Pericardium fibroblast (primary cell): Measurements from ENCODE around the gene EIF2B3.

- RAMPAGE, long total RNA, result no peak
Measured at GRCh38 chr1:43980555-43981587, 1.9 kb downstream of the B4GALT2 start.

- RAMPAGE, long total RNA, result no peak
Measured at GRCh38 chr1:43992035-43992353, 595 bp downstream of the CCDC24 start.

- RAMPAGE, long total RNA, result no peak
Measured at GRCh38 chr1:44023699-44024147, 7.5 kb downstream of the SLC6A9 start.

DNA sequence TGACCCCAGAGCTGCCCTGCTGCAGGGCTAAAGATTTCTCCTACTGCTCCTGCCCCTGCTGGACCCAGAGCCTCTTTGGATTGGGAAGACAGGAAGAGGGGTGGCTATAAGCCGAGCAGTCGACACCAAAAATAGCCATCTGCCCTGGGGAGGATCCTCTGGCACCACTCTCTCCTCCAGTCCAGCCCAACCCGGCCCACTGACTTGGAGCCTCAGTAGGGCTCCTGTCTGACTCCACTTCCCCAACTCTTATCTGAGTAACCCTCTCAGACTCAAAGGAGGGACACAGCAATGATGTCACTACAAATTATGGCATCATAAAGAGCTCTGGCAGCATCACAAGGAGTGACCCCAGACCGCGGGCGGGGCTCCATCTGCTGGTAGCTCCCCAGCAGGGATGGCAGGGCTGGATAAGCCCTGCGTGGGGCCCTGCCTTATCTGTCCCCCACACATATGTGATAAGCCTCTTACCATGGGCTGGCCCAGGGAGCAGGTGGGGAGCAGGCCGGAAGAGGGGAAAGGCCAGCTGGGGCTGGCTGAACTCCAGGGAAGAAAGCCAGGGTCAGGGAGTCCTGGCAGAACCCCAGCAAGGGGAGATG, 4.5 kb upstream of the SLC6A9 start:
- RAMPAGE, long total RNA, result no peak

DNA sequence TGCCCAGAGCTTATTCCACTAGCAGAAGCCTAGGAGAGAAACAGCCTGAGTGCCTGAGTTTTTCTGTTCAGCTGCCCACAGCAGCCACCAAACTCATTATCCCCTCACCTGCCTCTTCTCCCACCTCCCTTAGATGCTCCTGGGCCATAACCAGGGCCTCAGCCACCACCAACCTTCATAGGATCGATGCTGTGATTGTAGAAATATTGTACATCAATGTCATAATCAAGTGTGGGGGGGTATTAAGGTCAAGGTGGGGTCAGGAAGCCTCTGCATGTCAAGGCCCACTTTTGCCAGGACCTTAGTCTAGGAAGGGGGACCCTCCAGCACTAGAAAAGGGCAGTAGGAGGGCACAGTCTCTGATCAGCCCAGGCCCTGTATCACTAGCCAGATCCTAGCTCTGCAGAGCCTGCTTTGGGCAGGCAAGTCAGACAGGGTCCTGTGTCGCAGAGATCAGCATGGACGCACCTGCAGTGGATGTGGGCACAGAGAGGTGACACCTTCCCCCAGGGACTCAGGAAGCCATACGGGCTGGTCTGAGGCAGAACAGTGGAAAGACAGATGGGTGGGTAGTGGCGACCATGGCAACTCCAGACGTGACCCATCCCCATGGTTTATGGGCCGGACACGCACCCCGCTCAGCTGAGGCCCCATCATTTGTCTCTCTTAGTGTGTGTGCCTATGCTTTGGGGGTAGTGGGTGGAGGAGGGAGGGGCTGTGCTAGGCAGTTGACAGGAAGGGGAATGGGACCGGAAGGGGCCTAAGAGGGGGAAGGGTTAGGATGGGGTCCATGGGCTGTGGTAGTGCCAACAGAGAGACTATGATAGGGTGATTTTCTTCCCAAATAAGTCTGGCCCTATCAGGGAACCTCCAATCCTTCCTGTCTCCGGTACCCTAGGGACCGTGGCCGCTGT, 9.6 kb downstream of the DMAP1 start:
- RAMPAGE, long total RNA, result no peak

DNA sequence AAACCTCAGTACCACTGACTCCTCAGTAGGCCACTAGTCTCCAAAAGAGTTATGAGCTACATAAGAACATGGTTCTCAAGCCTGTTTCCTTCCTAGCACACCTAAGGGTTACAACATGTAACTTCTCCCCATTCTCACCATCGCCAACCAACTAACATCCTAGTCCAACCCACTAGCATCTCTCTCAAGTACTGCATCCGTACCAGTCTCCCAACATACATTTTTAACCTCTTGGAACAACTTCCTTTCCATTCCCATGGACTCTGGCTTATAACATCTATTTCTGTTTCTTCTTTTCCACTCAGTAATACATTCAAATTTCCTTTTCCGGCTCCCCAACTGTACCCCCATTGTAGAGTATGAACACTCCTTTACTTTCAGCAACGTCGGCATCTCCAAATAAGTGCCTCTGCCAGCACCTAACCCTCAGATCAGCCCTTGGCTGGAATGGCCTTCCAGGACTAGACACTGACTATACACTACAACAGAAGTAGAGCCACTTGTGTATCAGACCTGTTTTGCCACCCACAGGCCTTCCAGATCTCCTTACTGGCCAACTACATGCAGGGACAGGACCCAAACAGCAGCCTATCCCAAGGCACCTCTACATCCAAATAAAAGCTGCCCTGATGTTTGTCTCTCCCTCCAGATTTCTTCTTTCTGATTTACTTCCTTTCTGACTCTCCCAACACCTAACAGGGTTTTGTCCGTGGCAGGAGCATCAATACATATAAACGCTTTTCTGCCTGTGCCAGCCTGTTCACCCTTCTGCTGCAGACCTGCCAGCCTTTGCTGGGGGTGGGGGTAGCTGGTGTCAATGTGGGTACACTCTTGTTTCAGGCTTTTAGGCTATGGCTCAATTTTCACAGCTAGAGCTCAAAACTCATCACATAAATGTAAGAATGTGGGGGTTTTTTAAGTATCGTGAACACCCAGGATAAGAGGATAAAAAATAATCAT, 24.9 kb downstream of the ERI3 start:
- RAMPAGE, long total RNA, result no peak

DNA sequence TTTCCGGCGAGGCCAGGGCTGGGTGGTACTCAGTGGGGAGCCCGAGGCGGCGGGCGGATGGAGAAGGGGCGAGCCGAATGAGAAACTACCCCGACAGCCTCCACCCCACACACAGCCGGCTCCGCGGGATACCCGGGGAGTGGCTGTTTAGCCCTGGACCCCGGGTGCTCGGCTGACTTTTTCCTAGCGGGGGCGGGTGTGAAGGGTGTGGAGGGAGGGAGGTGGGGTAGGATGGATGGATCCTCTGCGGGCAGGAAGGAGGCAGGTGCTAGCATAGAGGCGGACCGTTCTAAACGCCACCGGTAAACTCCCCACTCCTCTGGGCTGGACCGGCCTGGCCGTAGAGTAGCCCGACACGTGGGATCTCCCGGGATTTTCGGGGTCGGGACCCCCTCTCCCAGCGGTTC, 968 bp downstream of the RNF220 start:
- RAMPAGE, long total RNA, result no peak

- RAMPAGE, long total RNA, result no peak
Measured at GRCh38 chr1:44423443-44424524, 18.7 kb downstream of the RNF220 start.

- RAMPAGE, long total RNA, result no peak
Measured at GRCh38 chr1:44637605-44638852, 36.3 kb downstream of the TMEM53 start.

DNA sequence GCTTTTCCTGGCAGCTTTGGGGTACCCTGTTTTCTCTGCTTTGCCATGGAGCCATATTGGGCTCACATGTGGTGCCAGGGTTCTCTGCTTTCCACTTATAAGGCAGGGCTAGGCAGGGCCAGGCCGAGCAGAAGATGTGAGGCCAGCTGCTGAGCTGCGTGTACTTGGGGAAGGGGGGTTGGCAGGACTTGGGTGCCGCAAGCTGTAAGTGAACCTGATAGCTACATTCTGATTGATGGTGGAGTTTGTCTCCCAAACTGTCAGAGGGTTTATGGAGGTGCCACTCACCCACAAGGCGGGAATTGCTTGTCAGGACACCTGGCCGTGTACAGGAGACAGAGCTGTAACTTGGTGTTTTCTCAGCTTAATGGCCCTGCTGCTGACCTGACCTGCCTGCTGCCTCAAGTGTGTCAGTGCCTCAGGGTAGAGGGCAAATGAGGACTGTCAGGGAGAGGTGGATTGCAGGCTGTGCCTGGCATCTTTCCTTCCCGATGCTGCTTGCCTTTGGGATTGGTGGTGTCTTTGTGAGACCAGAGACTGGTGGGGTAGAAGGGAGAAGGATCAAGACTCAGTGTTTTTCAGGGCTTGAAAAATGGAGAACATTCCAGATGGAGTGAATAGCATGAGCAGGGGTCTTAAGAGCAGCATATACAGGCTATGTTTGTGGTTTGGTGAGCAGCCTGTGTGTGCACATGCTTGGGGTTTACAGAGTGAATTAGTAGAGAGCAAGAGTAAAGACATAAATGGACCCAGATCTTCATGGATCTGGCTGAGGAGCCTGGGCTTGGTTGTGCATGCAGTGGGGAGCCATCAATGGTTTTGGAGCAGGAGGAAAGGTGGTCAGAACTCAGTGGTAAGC, 31.4 kb downstream of the TMEM53 start:
- RAMPAGE, long total RNA, result no peak

DNA sequence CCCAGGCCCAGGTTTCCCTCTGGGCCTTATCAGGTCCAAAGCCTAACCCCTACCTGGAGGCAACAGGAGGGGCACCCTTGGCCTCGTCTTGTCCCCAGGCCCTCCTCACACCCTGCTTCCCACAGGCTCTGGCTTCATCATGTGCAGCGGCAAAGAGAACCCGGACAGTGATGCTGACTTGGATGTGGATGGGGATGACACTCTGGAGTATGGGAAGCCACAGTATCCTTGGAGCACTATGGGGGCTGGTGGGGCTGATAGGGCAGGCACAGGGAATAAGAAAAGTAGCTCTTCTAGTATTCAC, 29.8 kb downstream of the TMEM53 start:
- RAMPAGE, long total RNA, result no peak

DNA sequence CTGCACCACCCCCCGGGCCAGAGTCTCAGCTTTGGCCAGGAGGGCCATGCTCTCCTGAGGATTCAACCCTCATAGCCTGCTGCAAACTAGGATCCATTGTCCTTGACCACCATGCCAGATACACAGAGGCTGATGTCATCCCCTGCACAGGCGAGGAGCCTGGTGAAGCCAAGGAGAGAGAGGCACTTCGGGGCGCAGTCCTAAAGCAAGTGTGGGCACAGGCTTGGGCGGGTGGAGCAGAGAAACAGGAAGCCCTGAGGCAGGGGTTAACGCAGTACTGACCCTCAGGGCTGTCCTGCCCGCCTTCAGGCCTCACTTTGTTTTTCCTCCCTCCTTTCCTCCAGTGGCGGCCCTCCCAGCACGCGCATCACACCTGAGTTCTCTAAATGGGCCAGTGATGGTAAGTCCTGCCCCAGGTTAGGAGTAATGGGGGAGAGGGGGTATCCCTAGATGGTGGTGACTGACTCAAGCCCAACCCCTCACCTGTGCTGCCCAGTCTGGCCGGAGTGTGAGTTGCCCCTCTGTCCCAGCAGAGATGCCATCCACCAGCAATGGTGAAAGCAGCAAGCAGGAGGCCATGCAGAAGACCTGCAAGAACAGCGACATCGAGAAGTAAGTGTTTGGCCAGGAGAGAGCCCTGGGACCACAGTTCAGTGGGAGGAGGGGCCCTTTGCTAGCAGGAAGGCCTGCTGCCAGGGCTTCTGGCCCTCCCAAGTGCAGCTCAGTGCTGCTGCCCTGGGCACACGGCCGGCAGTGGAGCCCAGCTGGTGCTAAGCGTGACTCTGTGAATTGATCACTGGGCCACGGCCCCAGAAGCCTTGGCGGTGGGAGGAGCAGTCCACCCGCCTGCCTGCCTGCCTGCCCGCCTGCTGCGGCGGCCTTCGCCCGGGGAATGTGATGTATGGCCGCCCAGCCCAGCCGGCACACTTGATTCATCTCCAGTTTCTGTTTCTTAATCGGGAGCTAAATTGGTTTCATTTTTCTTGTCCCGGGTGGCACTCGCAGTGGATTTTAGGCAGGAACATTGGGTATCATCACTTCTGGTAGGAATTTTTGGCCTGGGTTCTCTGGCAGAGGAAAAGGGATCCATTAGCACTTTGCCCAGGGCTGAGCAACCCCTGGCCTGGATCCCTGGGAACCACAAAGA, 29.0 kb downstream of the TMEM53 start:
- RAMPAGE, long total RNA, result no peak

- RAMPAGE, long total RNA, result no peak
Measured at GRCh38 chr1:44649188-44650044, 24.9 kb downstream of the TMEM53 start.

- RAMPAGE, long total RNA, result no peak
Measured at GRCh38 chr1:44780021-44781321, 5.1 kb downstream of the RPS8 start.

DNA sequence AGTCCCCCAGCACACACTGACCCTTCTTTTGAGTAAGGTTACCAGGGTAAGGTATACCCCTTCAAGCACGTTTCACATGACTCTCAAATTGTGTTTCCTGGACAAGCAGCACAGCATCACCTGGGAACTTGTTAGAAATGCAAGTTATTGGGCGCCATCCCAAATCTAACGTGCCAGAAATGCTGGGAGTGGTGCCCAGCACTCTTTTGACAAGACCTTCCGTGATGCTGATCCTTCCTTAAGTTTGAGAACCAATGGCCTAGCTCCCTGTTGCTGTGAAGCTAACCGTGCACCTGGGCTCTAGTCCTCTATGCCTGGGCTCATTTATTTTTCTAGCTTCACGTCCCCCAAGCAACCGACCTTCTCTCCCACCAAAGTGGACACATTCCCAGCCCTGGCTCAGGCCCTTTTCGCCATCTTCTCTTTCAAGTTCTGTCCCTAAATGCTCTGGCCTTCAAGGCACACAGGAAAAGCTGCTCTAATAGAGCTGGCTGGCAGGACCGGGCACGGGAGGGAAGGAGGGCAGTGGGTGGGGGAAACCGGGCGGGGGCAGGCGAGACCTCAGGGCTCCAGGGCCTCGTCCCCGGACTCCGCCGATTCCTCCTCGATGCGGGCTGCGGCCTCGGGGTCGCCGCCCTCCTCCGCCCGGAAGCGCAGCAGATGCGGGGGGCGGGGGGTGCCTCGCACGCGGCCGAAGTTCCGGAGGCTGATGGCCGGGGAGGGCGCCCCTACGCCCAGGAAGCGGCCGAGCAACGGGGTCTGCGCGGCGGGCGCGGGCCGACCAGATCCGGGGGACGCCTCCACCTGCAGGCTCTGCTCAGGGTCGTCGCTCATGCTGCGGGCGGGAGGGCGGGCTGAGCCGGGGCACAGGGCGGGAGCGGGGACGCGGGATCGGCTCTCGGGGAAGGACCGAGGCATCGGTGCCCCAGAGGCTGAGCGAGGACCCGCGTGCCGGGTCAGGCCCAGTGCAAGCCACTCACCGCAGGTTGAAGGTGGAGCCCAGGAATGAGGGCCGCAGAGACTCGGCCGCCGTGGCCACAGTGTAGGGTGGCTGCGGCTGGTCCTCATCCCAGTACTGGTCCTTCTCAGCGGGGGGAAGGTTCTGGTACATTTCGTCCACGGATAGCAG, 4.0 kb downstream of the BEST4 start:
- RAMPAGE, long total RNA, result no peak

GRCh38 chr1:44811119-44812184, 3.1 kb downstream of the BTBD19 start:
- RAMPAGE, long total RNA, result no peak

DNA sequence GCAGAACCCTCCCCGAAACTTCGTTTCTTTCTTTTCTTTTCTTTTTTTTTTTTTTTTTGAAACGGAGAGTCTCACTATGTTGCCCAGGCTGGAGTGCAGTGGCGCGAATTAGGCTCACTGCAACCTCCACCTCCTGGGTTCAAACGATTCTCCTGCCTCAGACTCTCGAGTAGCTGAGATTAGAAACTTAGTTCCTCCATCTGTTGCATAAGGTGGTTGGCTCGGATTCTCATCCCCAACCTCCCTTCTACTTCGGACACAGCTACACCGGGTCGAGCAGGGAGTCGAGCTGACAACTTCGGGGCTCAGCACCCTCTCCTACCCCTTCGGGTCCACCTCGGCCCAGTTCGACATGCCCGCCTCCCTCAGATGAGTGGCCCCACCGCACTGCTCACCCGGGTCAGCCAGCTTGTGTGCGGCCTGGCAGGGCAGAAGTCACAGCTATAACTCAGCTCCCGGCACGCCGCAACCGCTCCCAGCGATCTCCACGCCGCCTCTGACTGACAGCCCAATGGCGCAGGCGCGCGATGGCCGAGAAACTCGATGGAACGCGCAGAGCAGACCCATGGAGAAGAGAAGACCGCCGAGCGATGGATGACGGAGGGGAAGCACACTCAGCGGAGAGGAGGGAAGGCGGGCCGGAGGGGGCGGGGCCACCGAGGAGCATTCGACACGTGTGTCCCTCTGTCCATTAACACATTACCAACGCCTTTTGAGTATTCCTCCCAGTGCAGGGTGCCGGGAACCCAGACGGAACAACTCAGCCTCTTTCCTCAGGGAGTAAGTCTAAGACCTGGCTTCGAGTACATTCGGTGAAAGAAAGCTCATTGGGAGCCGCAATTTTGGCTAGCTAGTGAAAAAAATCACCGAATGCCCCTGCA, at the start of gene EIF2B3:
Gene EIF2B3 (minus strand): TSS at position 498 of the 881 bp plus-strand sequence.
- RAMPAGE, long total RNA, result start-site peak on the minus strand centred at position 489 of the sequence, 19 bp wide, 151 and 106 reads in 2 replicates

DNA sequence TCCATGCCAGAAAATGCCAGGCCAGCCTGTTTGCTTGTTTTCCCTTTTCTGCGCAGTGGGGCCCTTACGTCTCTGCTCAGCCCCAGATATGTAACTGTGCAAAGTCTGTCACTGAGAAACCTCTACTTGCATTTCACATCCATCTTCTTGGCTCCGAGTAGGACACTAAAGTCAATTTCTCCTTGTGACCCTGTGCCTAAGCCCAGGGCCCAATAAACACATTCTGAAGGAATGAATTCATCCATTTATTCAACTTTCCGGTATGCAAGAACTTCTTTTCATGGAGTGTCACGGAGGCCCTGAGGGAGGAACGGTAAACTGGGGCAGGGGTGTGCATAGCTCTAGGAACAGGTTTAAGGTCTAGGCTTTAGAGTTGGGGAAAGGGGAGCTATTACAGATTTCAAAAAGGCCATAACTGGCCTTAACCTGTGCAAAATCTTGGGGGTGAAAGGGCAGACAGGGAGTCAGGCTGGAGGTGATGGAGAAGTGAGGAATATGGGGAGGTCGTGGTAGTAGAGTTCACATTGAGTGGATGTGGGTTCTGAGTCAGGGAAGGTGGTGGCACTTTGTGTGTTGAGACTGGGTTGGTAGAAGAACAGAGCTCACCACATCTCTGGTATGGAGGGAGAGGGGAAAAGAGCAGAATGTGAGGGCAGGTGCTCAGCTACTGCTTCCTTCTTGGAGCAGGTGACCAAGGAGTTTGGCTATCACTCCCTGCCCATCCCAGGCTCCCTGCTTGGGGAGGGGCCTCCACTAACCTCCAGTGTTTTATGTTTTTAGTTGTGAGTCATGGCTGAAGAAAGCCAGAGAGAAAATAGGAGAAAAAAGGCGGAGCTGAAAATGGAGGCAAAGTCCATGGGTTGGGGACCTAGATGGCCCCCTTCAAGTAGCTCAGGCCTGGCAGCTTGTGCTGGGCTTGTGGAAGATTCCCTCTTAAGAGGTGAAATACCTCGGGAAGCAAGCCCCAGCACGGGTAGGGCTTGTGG, 8.5 kb downstream of the HECTD3 start:
- RAMPAGE, long total RNA, result no peak

- RAMPAGE, long total RNA, result no peak
Measured at GRCh38 chr1:45306134-45306825, 20.4 kb upstream of the HPDL start.

GRCh38 chr1:45321358-45322182, 5.1 kb upstream of the HPDL start:
- RAMPAGE, long total RNA, result no peak